MCF 10A (cell line): ENCODE measurements around a stretch of chr17.

- PRO-cap: no peak
- RRBS: no CpG with 5 or more reads among the region's 7 CpGs
Observed at GRCh38 chr17:80786341-80786800, 205.3 kb upstream of the CHMP6 start.

GRCh38 chr17:80824548-80824898 lies 167.1 kb upstream of the CHMP6 start:
- PRO-cap: no peak
- RRBS: no CpG with 5 or more reads among the region's 6 CpGs

- PRO-cap: no peak
- RRBS: 98% methylated on average over 4 of the region's 11 CpGs
Observed at GRCh38 chr17:80884188-80884432, 107.5 kb upstream of the CHMP6 start.

GRCh38 chr17:80942305-80943033 lies 49.2 kb upstream of the CHMP6 start:
- PRO-cap: no peak
- RRBS: no CpG with 5 or more reads among the region's 30 CpGs

GRCh38 chr17:80968529-80969266 lies 22.9 kb upstream of the CHMP6 start:
- PRO-cap: unidirectional peak, plus-strand start at chr17:80969010
- RRBS: 45% methylated on average over 9 of the region's 22 CpGs

GRCh38 chr17:80987659-80988446 lies 3.8 kb upstream of the CHMP6 start:
- PRO-cap: no peak
- RRBS: no CpG with 5 or more reads among the region's 21 CpGs

DNA sequence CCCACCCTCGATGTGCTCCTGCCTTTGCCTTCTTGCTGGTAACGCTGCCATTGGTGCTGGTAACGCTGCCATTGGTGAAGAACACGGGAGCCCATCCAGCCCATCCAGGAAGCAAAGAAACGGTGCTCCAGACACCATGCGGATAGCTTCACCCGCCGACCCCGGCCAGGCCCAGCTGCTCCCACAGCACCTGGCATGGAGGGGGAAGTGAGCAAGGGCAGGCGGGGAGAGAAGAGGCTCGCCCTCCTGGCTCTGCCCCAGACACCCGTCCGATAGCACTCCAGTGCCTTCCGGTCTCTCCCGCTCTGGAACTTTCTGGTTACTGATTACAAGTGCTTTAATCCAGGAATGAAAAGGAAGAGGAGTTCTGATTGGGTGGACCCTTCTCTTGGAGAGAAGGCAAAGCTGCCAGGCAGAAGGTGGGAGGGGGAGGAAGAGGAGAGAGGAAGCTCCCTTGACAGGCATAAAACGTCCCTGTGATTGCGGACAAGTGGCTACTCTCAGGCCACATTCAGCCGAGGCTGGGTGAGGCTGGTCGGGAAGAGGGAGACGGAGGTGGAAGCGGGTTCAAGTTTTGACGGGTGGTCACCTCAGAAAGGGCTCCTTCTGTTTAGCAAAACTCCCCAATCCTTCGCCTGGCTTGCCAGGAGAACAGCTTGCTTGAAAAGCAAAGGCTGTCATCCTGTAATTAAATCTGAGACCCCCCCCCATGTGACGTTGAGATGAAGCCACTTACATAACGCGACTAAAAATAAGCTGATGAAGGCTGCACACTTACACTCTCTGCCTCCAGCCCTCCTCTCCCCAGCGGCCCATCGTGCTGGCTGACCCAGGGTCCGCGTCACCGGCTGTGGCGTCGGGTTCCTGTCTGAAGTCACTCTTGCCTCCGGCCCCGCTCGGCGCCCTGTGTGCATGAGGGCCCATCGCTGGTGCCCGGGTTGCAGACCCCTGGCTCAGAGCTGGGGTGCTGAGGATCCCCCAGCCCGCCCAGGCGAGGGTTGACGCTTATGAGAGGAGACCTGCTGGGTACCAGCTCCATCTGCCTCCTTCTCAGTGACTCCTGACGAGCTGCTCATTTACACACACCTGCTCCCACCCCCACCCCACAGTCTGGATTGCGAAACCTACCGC lies 3.6 kb upstream of the BAIAP2 start:
- PRO-cap: no peak
- RRBS: 90% methylated on average over 9 of the region's 45 CpGs

GRCh38 chr17:81093981-81094576 lies 59.1 kb downstream of the BAIAP2 start:
- PRO-cap: no peak
- RRBS: 66% methylated on average over 2 of the region's 11 CpGs

DNA sequence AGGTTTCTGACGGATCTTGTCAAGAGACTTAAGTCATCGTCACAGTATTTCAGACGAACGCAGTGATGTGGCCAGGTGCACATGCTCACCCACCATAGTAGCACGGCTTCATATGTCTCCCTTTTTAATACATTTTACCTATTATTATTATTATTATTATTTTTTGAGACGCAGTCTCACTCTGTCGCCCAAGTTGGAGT lies 10.2 kb upstream of the PVALEF start:
- PRO-cap: no peak
- RRBS: no CpG with 5 or more reads among the region's 7 CpGs

DNA sequence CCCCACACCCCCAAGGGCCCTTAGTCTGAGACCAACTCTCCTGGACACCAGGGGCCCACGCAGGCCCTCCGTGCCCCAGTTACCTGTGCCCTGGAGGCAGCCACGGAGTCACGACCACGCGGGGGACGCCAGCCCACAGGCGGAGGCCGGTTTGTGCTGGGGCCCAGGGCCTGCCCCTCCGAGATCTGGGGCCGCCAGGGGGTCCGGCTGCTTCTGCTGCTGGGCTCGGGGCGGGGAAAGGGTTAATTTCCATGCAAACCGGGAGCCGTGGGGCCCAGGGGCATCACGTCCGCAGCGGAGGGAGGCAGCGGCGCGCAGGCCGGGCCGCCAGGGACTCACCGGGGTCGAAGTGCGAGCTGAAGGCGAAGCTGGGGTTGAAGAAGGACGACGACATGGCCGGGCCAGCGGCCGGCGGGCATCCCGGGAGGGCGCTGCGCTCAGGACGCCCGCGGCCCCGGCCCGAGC lies 324 bp downstream of the PVALEF start:
- PRO-cap: no peak
- RRBS: 21% methylated on average over 24 of the region's 42 CpGs

DNA sequence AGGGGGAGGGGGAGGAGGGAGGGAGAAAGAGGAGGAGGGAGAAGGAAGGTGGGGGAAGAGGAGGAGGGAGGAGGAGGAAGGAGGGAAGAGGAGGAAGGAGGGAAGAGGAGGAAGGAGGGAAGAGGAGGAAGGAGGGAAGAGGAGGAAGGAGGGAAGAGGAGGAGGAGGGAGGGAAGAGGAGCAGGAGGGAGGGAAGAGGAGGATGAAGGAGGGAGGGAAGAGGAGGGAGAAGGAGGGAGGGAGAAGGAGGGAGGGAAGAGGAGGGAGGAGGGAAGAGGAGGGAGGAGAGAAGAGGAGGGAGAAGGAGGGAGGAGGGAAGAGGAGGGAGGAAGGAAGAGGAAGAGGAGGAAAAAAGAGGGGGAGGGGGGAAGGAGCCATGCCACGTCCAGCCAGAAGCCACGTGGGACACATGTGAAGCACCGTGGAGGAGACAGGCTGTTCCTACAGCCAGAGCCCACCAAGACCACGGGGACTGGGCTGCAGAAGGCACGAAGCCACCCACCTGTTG lies 10.1 kb downstream of the NDUFAF8 start:
- PRO-cap: no peak
- RRBS: no CpG with 5 or more reads among the region's 5 CpGs

DNA sequence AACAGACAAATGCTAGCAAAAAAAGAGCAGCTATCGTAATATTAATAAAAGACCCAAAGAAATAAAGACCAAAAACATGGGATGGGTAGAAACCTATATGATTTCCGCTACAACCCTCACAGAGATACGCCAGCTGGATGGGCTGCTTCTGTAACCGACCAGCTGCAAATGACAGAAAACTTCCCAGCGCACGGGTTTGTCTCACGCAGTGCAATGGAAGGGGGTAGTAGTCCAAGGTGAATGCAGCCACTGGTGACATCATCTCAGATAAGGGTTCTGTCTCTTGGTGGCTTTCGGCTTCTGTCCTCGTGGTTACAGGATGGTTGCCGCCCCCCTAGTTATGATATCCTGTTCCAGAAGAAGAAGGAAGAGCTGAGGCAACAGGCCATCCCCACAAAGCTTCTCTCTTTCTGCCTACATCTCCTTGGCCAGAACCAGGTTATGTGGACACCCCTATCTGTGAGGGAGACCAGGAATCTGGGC lies 40.4 kb upstream of the BAHCC1 start:
- PRO-cap: no peak
- RRBS: no CpG with 5 or more reads among the region's 10 CpGs

- PRO-cap: no peak
- RRBS: no CpG with 5 or more reads among the region's 13 CpGs
Observed at GRCh38 chr17:81416600-81417016, 21.4 kb downstream of the BAHCC1 start.

- PRO-cap: no peak
- RRBS: no CpG with 5 or more reads among the region's 42 CpGs
Observed at GRCh38 chr17:81427555-81428634, 32.6 kb downstream of the BAHCC1 start.

GRCh38 chr17:81488270-81488592 lies 24.4 kb downstream of the ACTG1 start:
- PRO-cap: no peak
- RRBS: 10% methylated on average over 13 of the region's 34 CpGs

- PRO-cap: no peak
- RRBS: no CpG with 5 or more reads among the region's 42 CpGs
Observed at GRCh38 chr17:81546897-81547717, 5.0 kb downstream of the FAAP100 start.

DNA sequence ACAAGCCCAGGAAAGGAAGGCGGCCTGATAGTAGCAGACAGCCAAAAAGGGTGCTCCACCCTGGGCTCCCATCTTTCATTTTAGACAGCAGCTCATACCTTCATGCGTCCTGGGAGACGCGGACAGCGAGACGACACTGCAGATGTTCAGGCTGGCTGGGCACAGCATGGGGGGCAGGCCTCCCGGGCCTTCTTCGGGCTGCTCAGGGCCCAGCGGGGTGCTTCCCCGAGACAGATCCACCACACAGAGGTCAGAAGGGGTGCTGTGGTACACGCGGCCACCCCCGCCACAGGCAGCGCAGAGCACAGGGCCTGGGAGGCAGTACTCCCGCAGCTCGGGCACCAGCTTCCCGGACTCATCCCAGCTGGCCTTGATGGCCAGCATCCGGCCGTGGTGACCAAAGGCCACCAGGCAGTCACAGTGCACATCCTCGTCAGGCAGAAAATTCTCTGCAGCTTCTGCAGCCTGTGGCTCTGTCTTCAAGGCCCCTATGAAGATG lies 2.0 kb downstream of the FAAP100 start:
- PRO-cap: no peak
- RRBS: no CpG with 5 or more reads among the region's 20 CpGs

GRCh38 chr17:81551339-81551904 lies 731 bp downstream of the FAAP100 start:
- PRO-cap: no peak
- RRBS: under 1% methylated on average over 6 of the region's 27 CpGs

GRCh38 chr17:81555695-81556608 lies 3.8 kb upstream of the FAAP100 start:
- PRO-cap: no peak
- RRBS: no CpG with 5 or more reads among the region's 16 CpGs

GRCh38 chr17:81556609-81556934 lies 4.4 kb upstream of the FAAP100 start:
- PRO-cap: no peak
- RRBS: no CpG with 5 or more reads among the region's 10 CpGs